Measurements from ENCODE around the gene CORO7.

DNA sequence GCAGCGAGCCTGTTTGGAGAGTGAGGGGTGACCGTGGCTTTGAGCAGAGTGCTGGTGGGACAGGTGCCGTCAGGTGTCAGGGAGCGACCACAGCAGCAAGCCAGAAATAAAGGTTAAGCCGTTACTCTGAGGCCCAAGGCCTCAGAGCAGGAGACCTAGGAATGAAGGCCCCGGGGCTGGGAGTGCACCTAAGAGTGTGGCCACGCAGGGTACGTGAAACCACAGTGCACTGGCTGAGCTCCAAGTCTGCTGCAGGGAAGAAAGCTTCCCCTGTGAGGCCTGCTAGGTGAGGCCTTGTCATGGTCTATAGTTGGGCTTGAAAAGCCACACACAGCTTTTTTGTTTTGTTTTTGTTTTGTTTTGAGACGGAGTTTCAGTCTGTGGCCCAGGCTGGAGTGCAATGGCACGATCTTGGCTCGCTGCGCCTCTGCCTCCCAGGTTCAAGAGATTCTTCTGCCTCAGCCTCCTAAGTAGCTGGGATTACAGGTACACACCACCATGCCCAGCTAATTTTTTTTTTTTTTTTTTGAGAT is 8.7 kb downstream of the CLUAP1 start:
- PRO-cap, 10 experiments, result no peak in any of the 10 experiments

DNA sequence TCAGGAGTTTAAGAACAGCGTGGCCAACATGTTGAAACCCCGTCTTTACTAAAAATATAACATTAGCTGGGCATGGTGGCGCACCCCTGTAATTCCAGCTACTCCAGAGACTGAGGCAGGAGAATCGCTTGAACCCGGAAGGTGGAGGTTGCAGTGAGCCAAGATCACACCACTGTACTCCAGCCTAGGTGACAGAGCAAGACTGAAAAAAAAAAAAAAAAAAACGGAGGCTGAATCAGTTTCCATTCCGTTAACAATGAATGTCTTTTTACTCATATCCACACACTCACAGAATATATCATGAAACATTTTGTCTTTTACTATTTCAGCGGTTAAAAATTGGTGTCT is 10.6 kb upstream of the SLX4 start:
- PRO-cap, 10 experiments, result no peak in any of the 10 experiments

DNA sequence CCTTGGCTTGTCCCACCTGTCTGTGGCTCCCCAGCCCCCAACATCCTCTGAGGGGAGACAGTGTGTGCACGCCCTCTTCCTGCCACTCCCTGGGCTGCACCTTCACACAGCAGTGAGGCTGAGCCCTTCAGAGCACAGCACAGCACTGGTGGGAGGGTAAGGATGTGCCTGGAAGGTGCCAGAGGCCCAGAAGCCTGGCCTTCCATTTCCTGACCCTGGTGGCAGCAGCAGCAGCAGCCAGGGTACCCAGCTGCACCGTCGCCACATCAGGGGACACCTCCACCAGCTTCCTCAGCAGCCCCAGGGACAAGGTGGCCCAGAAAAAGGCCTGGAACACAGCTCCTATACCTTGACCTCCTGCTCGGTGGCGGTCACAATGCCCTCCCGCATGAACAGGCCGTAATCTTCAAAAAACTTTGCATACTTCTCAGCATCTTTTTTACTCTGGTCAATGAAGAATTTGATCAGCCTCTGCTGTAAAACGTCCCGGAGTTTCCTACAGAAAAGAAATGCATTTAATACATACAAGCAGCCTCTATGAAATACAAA is 11.2 kb downstream of the DNASE1 start:
- PRO-cap, 10 experiments, result no peak in any of the 10 experiments

DNA sequence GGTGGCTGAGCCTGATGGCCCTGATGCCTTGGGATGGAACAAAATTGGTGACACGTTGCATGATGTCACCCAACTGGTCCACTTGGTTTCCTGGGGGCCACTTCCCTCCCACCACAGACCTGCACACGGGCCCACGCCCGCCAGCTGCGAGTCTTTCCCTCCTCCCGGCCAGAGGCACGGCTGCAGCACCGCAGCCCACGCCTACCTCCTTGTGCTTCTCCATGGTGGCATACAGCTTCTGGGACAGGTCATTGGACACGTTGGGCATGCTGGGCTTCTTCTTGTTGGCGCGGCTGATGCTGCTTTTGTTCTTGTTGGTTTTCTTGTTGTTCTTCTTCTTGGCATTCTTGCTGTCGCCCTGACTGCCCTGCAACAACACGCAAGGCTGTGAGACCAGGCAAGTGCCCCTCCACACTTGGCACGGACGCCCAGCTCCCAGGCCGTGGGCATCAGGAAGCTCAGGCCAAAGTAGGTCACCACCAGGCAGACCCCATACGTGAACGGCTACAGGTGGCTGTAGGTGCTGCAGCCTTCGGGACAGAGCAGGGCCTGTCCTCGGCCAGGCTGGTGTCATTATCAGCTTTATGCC is 14.3 kb upstream of the TRAP1 start:
- PRO-cap, 10 experiments, result no peak in any of the 10 experiments

GRCh38 chr16:3736032-3736525 is 18.8 kb upstream of the TRAP1 start:
- PRO-cap, 10 experiments, result no peak in any of the 10 experiments

DNA sequence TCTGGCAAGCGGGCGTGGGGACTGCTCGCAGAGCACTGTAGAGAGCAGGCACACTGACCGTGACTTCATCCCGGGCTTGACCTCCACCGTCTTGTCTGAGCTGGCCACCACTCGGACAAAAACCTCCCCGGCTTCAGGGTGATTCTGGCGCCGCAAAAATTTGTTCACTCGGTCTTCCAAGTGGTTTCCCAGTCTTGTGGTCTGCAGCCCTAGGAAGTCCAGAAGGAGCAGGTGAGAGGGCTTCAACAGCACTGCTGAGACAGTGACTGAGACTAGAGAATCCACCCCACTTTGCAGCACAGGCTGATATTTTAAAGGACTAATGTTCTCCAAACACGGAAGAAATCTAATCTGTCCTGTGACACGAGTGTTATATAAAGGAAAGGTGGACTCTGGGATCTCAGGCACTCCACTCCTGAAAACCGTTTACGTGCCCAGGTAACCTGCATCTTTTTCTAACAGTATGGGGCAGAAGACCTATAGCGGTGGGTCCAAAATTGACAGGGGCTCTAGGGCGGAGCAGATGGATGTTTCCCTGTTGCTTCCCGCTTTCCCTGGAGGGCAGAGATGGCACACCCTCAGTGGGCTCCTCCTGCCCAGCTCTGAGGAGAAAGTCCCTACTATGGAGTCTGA is 23.1 kb upstream of the TRAP1 start:
- PRO-cap, 10 experiments, result no peak in any of the 10 experiments

- PRO-cap, 10 experiments, result no peak in any of the 10 experiments
Observed at GRCh38 chr16:3770376-3770950, 53.1 kb upstream of the TRAP1 start.

GRCh38 chr16:4080970-4081463 is 35.2 kb downstream of the ADCY9 start:
- PRO-cap, 10 experiments, result no peak in any of the 10 experiments

DNA sequence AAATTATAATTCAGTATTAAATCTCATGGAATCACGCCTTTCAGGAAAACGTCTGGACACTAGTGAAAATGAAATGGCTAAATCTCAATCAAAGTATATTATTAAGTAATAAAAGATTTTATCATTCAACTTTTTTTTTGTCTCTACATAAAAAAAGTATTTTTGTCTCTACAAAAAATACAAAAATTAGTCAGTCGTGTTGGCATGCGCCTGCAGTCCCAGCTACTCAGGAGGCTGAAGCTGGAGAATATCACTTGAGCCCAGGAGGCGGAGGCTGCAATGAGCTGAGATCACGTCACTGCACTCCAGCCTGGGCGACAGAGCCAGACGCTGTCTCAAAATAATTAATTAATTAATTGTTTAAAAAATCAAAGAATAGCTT is 22.8 kb downstream of the ADCY9 start:
- PRO-cap, 10 experiments, result no peak in any of the 10 experiments

GRCh38 chr16:4182901-4183268 is 59.0 kb downstream of the SRL start:
- PRO-cap, 10 experiments, result peak in 3 of 10 experiments; most common minus-strand start chr16:4183223 (in 1)

- PRO-cap, 10 experiments, result no peak in any of the 10 experiments
Observed at GRCh38 chr16:4257195-4258510, 15.2 kb downstream of the TFAP4 start.

GRCh38 chr16:4309899-4310413 is 5.9 kb upstream of the GLIS2 start:
- PRO-cap, 10 experiments, result no peak in any of the 10 experiments

- PRO-cap, 10 experiments, result no peak in any of the 10 experiments
Observed at GRCh38 chr16:4313795-4314267, 2.0 kb upstream of the GLIS2 start.

DNA sequence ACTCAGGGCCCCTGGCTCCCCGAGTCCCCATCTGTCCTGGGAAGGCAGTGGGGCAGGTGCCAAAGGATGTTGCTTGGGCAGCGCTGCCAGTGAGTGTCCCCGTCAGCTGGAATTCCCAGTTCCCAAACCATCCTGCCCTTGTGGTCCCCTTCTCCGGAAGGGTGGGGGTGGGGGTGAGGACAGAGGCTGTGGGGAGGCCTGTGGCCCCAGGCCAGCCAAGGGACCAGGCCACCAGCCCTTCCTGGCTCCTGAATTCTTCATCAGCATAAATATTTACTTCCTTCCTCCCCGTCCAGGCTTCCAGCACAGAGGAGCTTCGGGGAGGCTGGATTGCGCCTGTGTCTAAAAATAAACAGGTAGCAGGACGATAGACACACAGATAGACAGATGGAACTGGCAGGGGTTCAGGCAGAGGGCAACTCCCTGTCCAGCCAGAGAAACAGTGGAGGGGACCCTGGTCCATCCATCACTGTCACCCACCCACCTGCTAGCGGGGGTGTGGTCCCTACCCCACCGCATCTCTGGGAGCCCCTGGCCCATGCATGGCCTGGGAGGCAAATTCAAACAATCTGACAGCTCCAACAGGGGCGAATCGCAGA is 13.0 kb downstream of the GLIS2 start:
- PRO-cap, 10 experiments, result peak in 2 of 10 experiments; most common plus-strand start position 386 of the sequence (in 2); most common minus-strand start position 113 of the sequence (in 1)

- PRO-cap, 10 experiments, result peak in 1 of 10 experiments; most common plus-strand start chr16:4345111 (in 1); most common minus-strand start chr16:4345057 (in 1)
Observed at GRCh38 chr16:4344732-4345555, 6.2 kb downstream of the PAM16 start.

DNA sequence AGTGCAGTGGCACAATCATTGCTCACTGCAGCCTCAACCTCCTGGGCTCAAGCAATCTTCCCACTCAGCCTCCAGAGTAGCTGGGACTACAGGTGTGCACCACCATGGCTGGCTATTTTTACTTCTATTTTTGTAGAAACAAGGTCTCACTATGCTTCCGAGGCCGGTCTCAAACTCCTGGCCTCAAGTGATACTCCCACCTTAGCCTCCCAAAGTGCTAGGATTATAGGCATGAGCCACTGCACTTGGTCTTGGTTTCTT is 5.1 kb upstream of the VASN start:
- PRO-cap, 10 experiments, result no peak in any of the 10 experiments

GRCh38 chr16:4405762-4406281 is 10.6 kb downstream of the CORO7 start:
- PRO-cap, 10 experiments, result no peak in any of the 10 experiments

DNA sequence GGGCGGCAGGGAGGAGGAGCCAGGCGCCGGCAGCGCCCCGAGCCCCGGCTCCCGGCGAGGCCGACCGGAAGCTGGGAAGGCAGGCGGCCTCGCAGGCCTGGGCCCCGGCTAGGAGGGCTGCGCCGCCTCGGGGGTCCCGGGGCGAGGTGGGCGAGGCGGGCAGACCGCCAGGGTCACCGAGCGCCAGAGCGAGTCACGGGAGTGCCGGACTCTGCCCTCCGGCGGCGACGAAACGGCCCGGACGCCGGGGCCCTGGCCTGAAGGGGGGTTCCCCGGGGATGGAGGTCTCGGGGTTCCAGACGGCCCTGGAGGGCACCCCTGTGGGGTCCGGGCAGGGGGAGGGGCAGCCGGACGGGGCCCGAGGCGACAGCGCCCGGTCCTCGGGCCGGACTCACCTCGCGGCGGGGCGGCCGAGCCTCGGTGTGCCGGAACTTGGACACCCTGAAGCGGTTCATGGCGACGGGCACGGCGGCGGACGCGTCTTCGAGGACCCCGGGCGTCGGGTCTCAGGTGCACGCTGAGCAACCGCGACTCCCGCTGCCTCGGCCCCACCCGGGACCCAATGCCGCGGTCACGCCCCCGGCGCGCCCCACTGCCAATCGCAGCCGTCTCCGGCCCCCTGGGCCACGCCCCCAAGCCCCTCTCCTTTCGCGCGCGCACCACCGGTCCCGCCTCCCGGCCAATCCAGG is at the start of gene CORO7:
TSS of gene CORO7 (minus strand) at position 533 of the 689 bp plus-strand sequence.
- PRO-cap, 10 experiments, result peak in 10 of 10 experiments; most common minus-strand start position 564 of the sequence (in 10)

DNA sequence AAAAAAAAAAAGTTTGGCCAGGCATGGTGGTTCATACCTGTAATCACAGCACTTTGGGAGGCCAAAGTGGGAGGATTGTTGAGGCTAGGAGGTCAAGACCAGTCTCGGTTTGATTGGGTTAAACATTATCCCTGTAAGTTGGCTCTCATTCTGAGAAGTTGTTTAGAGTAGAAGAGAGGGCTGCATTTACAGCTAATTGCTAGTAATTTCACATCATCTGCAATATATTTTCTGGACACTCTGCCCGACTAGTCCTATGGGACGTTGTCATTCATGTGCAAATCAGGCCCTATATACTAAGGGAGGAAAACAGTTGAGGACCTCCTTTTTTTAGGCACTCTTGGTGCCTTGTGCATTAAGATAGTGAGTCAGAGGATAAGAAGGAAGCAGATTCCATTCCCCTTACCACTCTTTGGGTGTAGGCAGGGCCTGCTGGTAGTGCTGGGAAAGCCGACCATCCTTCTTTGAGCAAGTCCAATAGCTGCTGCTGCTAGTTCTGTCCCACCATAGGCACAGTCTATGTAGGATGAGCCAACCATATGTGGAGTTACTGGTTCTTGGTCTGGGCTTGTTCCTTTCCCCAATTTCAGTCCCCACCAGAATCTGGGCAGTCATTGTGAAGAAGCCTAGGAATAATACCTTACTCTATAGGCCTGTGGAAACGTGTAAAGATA is 18.8 kb downstream of the HMOX2 start:
- PRO-cap, 10 experiments, result no peak in any of the 10 experiments

GRCh38 chr16:4521807-4522879 is 16.4 kb downstream of the CDIP1 start:
- PRO-cap, 10 experiments, result no peak in any of the 10 experiments

All from Metastatic Breast Carcinoma in the Brain (tissue), 10 donors.